Myometrial cell (primary cell): ENCODE measurements around the genes NSMCE4A and DMBT1.

DNA sequence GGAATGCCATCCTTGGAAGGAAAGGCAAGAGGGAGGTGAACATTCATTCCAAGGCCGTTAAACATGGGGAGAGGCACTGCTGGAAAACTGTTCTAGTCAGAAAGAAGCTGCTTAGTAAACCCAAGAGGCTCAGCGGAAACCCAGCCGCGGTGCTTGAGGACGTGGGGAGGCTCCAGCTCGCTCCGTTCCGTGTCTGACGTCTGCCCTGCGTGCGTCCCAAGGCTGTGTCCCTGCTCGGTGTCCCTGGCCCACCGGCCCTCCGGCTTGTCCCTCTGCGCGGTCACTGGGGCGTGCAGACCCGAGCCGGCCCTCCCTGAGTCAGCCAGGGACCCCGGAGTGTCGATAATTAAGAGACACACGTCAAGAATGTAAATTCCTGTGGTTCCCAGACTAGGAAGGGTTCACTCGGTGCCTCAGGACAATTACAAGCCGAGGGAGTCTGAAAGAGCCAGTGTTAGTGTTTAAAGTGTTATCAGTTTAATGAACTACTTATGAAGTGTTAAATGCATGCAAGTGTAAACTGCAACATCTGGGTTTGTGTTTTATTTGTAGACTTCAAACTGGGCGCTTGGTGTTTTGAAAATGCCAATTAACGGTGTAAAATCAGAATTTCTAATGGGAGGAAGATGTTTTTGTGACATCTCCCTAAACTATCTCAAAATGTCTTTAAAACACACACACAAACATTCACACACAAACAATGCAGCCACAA, 99.0 kb downstream of the WDR11 start:
- RAMPAGE, long total RNA: no peak

- RAMPAGE, long total RNA: no peak
Measured at GRCh38 chr10:120979163-120980212, 128.3 kb downstream of the WDR11 start.

- RAMPAGE, long total RNA: no peak
Measured at GRCh38 chr10:121262744-121263244, 335.4 kb downstream of the FGFR2 start.

- RAMPAGE, long total RNA: no peak
Measured at GRCh38 chr10:121359506-121359937, 238.7 kb downstream of the FGFR2 start.

DNA sequence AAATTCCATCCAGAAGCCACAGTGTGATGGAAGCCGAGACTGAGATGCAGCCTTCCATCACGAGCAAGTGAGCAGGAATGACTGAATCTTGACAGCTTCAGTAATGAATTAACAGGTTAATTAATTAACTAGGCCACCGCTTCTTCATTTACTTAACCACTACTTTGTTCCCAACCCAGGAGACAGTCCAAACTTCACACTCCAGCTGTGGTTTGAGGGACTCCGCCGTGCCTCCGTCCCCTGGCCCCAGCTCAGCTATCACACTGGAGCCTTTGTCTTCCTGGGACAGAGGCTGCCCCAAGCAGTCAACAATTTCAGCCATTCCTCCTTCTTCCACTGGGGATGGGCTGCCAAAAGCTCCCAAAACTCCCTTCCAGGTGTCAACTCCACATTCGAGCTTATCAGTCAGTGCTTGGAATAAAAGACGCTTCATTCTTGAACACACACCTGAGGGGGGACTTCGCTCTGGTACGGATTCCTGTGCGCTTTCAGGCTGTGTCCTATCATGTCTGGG, 65.8 kb downstream of the FGFR2 start:
- RAMPAGE, long total RNA: no peak

DNA sequence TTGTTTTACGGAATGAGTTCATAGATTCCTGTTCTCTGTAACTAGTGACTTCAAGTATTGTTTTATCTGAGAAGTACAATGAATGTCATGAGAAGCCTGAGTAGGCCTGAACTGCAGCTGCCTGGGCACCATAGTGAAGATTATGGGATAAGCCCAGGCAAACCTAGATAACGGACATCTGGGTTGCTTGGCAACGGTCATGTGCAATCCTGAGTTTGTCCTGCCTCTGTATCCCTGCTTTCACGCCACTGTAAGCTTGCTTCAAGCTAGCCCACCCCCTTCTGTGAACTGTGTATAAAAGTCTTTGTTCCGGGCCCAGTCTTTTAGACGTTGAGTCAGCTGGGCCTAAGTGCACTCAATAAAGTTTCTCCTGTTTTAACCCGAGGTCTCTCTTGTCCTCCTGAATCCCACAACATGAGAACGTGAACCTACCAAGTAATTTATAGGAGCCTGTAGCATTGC, 6.3 kb downstream of the ATE1 start:
- RAMPAGE, long total RNA: no peak

GRCh38 chr10:121928860-121929084, 941 bp upstream of the ATE1 start:
- RAMPAGE, long total RNA: no peak

GRCh38 chr10:121942768-121943108, 14.9 kb upstream of the ATE1 start:
- RAMPAGE, long total RNA: no peak

GRCh38 chr10:121974972-121975451, at the start of gene NSMCE4A:
NSMCE4A (minus strand) TSS chr10:121975217.
- RAMPAGE, long total RNA: no peak

- RAMPAGE, long total RNA: no peak
Measured at GRCh38 chr10:122007475-122007674, 18.4 kb downstream of the TACC2 start.

GRCh38 chr10:122054303-122054938, 65.5 kb downstream of the TACC2 start:
- RAMPAGE, long total RNA: no peak

DNA sequence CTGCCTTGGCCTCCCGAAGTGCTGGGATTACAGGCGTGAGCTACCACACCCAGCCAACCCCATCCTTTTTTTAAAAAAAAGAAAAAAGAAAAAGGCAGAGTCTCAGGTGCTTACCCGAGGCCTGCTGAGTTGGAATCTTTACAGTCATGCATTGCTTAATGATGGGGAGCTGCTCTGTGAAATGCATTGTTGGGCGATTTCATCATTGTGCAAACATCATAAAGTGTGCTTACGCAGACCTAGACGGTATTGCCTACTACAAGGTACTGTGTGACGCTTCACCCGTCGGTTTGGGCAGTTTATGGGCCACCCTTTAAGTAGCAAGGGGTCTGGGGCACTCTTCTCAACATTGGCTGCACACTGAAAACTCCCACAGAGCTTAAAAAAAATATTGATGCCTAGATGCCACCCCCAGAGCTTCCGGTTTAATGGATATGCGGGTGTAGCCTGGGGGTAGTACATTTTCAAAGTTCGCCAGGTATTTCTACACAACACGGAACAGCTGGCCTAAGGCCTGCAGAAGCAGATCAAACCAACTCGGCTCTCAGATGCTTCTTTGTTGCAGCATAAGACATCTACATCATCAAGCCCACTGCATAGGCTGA, 113.0 kb downstream of the TACC2 start:
- RAMPAGE, long total RNA: no peak

GRCh38 chr10:122126579-122127728, 138.0 kb downstream of the TACC2 start:
- RAMPAGE, long total RNA: no peak

DNA sequence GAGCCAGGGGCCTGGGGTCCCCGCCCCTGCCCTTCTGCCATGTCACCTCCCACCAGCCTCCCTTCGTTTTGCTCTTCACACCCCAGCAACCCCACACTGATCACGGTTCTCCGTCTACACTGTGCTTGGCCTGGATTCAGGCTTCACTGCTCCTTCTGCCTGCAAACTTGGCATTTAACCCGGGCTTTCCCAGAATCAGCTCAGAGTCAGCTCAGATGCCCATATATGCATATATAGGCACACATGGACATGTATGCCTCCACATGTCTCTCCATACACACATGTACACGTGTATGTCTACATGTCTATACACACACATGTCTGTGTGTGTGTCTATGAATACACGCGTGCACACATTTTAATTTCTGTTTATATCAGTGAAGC, 137.9 kb upstream of the BTBD16 start:
- RAMPAGE, long total RNA: no peak

DNA sequence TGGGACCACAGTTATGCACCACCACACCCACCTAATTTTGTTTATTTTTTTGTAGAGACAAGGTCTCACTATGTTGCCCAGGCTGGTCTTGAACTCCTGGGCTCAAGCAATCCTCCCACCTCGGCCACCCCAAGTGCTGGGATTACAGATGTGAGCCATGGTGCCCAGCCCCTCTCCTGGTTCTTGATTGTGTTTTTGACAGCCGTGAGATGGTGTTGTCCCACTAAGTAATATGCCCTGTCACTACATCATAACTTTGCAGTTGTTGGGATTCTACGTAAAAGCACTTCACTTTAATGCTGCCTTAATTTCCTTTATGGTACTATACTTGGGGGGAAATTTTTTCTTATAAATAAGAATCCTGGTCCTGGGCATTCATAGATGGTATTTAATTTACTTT, 110.0 kb upstream of the BTBD16 start:
- RAMPAGE, long total RNA: no peak

GRCh38 chr10:122286711-122287351, 15.7 kb downstream of the BTBD16 start:
- RAMPAGE, long total RNA: no peak

- RAMPAGE, long total RNA: no peak
Measured at GRCh38 chr10:122290811-122291140, 19.7 kb downstream of the BTBD16 start.

DNA sequence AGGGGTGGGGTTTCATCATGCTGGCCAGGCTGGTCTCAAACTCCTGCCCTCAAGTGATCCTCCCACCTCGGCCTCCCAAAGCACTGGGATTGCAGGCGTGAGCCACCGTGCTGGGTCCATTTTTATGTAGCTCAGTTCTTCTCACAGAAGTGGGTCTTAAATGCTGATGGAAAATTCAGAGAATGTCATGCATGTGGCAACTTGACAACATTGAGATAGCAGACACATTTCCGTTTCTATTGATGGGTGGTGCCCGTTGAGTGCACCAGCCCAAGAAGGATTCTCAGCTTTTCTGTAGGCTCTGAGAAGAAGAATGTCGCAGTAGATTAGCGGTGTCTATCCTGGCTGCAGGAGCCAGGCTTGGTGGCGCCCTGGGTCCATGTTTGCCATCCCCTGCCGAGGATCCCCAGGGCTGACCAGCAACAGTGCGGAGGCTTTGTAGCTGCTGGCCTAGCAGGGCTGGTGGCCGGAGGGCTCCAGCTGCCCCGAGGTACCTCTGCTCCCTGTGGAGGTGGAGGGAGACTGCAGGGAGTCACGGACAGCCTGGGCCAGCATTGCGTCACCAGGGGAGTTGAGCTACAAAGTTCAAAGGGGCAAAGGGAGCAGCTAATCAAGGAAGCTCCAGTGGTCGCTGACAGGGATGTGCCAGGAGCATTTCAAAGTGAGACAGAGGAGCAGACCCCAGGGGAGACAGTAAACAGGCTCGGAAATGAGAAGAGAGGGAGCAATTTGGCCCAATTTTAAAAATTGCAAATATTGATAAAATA, 39.0 kb downstream of the BTBD16 start:
- RAMPAGE, long total RNA: no peak

- RAMPAGE, long total RNA: no peak
Measured at GRCh38 chr10:122532824-122533266, 27.7 kb upstream of the DMBT1 start.

DNA sequence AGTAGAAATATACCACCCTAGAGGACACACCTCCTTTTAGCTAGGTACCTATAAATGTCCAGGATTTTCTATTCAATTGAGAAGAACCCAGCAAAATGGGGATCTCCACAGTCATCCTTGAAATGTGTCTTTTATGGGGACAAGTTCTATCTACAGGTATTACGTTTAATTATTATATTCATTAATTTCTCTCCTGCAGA, at the start of gene DMBT1:
Gene DMBT1 (plus strand): TSS at position 79 of the 200 bp plus-strand sequence.
- RAMPAGE, long total RNA: no peak